Bronchial lymph node (tissue), 1 donor: Measurements from ENCODE around the genes GATA1, PCSK1N, GAGE12F, CLCN5 and BMP15.

- PRO-cap: no peak
Measured at GRCh38 chrX:48714514-48715468, 18.3 kb downstream of the SUV39H1 start.

- PRO-cap: no peak
Measured at GRCh38 chrX:48785616-48786957, at the start of gene GATA1. Gene GATA1 (plus strand): TSS chrX:48786590.

- PRO-cap: unidirectional peak, minus-strand start at chrX:48835581
Measured at GRCh38 chrX:48835395-48836034, at the start of gene PCSK1N. Gene PCSK1N (minus strand): TSS chrX:48835610.

- PRO-cap: unidirectional peak, plus-strand start at chrX:48920213
Measured at GRCh38 chrX:48919875-48920356, 1.1 kb upstream of the PIM2 start.

- PRO-cap: no peak
Measured at GRCh38 chrX:48960269-48960920, 3.0 kb upstream of the OTUD5 start.

DNA sequence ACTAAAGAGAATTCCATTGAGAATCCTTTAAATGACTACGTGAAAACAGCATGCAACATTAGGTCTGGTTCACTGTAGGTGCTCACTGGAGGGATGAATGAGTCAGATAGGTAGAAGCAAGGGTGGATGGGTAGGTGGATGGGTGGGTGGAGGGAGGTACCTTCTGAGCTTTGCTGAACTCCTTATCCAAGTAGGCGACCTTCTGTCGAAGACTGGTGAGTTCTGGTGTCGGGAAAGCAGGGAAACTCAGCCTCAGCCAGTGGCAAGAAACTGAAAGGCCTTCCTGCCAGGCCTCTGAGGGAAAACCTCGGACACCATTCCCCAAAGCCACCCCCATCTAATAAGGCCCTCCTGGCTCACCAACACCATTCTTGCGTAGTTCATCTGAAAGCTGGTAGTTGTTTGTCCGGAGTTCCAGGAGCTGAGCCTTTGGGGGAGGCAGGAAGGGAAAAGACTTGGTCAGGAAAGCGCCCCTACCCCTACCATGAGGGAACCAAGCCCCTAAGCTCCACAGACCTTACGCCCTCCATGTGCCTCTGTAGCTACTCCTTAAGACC, 2.9 kb downstream of the GRIPAP1 start:
- PRO-cap: no peak

DNA sequence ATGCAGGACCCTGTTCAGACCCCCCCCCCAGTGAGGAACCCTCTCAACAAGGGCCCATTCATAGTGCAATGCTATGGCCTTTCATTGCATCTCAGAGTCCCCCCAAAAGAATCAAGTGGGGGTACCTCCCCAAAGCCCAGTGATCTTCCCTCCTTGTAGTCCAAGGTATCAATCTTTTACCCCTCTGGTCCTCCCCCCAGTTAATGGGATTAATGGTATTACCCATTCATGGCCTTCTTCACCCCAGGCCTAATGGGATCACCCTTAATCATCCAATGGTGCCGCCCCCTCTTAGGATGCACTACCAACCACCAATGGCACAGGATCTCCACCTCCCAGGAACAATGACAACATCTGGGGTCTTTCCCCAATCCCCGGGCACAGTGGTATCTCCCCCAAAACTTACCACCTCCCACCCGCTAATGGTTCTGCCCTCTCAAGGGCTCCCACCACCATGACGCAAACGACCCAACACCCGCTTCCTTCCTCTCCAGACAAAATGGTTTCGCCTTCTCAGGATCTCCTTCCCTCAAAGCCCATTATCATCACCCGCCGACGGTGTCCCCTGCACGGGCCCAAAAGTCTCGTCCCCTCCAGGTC, 626 bp downstream of the GRIPAP1 start:
- PRO-cap: unidirectional peak, plus-strand start at position 497 of the sequence

DNA sequence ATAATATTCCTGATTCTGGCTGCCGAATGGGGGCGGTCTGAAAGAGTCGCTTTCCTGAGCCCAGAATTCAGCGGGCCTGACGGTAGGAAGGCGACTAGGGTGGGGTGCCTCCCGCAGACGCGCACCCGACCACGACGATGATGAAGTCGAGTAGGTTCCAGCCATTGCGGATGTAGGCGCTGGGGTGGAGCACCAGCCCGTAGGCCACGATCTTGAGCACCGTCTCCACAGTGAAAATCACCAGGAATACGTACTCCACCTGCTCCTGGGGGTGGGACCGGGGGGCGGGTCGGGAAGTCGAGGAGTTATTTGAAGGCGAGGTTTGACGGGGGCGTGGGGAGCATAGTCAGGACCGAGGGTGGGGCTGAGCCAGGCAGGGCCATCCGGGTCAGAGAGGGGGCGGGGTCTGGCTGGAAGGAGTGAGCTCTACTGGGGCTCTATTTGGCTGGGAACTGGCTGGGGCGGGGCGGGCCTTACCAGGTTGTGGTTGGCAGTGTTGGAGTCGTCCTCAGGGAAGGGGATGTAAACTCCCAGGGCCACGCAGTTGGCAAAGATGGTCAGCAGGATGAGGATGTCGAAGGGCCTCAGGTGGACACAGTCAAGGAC, 2.3 kb downstream of the CACNA1F start:
- PRO-cap: bidirectional peak, plus-strand start at position 173 of the sequence, minus-strand start at position 139 of the sequence; bidirectional peak, plus-strand start at position 391 of the sequence, minus-strand start at position 360 of the sequence

- PRO-cap: no peak
Measured at GRCh38 chrX:49560417-49560940, at the start of gene GAGE12F. Gene GAGE12F (plus strand): TSS chrX:49560842.

DNA sequence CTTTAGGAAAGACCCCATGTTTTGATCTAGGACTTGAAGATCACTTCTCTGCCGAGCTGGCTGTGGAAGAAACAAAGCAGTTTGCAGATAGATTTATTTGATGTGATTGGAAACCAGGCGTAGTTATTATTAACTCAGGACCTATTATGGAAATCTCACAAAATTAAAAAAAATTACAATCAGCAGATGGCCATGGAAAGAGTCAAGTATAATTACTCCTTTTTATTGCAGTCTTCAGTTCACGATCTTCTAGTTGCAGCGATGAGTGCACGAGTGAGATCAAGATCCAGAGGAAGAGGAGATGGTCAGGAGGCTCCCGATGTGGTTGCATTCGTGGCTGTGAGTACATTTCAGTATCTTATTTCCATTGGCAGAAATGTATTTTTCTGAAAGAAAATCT, 1.1 kb downstream of the PAGE4 start:
- PRO-cap: no peak

GRCh38 chrX:49922228-49922851, at the start of gene CLCN5:
Gene CLCN5 (plus strand): TSS chrX:49922596.
- PRO-cap: bidirectional peak, plus-strand start at chrX:49922669, minus-strand start at chrX:49922355

GRCh38 chrX:50111556-50112148, 89.2 kb downstream of the AKAP4 start:
- PRO-cap: no peak

GRCh38 chrX:50202345-50202853, 1.6 kb upstream of the AKAP4 start:
- PRO-cap: no peak

- PRO-cap: no peak
Measured at GRCh38 chrX:50697480-50698204, 116.4 kb downstream of the SHROOM4 start.

DNA sequence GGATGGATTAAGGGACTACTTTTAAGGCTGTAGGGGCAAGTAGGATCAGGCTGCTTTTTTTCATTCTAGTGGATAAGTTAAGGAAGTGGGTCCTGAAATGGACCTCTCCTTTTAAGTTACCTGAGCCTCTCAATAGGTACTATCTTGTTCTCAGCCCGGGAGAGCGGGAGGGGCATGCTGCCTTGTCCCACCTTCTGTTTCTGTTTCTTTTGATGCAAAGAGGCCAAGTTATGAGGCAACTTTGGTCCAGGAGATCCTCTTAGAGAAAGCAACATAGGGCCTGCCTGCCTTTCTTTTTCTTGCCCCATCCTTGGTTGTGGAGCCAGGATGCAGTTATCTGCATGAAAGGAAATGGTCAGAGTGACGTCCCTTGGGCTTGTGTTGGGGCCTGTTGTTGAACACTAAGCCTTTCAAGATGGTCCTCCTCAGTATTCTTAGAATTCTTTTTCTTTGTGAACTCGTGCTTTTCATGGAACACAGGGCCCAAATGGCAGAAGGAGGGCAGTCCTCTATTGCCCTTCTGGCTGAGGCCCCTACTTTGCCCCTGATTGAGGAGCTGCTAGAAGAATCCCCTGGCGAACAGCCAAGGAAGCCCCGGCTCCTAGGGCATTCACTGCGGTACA, at the start of gene BMP15:
TSS of gene BMP15 (plus strand) at position 367 of the 623 bp plus-strand sequence.
- PRO-cap: no peak

DNA sequence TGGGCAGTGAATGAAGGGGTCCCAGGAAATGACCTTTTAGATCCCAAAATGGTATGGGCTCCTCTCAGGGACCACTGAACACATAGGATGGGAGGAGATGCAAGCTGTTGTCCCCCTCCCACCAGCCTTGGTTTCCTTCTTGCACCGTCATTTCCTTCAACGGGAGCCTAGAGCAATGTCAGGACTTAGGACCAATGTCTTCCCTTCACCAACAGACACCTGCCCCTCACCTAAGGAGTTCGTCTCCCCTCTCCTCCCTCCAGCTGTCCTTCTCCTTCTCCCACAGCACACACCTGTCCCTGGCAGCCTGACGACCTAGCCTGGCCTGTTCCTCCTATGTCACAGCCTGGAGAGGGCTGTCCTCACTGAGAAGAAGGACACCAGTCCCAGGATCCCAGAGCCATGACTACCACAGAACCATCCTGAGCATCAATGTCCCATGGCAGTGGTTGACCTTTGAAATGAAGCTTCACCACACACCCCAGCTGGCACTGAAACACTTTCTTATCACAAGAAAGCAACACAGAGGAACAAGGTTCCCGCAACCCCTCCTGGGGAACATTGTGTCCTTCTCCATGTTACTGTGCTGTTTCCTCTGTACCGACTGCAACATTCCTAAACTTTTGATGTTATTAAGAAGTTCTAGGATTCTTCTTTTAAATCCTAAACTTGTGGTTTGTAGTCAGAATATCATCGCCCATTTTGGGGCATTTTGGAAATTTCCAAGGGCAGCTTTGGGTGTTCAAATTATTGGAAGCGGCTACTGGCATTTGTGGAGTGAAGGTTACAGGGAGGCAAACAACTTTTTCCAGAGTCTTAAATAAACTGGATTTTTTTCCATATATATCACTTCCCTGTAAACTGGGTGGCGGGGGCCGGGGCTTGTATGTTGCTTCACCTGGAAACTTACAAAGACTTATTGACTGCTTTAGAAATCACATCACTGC, 21.2 kb upstream of the FAM156A start:
- PRO-cap: no peak

DNA sequence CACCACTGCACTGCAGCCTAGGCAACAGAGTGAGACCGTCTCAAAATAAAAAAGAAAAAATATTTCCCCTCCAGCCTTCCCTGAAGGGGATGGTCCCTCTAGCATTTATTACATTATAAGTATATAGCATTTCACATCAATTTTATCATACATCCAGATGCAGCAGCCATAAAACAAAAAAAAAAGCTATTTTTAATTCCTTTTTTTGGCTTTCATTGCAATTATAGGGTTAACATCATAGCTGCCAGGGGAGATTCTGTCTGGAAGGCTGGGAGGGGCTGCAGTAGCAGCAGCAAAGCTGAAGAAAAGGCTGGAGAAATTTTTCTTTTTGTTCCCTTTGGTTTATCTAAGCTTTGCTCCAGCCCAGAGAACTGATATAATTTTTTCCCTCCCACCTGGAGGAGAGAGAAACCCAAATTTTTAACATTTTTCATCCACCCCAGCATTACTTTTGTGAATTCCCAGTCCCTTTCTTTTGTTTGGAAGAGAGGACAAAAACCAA, 24.9 kb upstream of the FAM156A start:
- PRO-cap: no peak

GRCh38 chrX:53082469-53083344, 540 bp downstream of the TSPYL2 start:
- PRO-cap: bidirectional peak, plus-strand start at chrX:53082733, minus-strand start at chrX:53082608

- PRO-cap: unidirectional peak, plus-strand start at chrX:53086712
Measured at GRCh38 chrX:53086423-53086975, 4.3 kb downstream of the TSPYL2 start.

DNA sequence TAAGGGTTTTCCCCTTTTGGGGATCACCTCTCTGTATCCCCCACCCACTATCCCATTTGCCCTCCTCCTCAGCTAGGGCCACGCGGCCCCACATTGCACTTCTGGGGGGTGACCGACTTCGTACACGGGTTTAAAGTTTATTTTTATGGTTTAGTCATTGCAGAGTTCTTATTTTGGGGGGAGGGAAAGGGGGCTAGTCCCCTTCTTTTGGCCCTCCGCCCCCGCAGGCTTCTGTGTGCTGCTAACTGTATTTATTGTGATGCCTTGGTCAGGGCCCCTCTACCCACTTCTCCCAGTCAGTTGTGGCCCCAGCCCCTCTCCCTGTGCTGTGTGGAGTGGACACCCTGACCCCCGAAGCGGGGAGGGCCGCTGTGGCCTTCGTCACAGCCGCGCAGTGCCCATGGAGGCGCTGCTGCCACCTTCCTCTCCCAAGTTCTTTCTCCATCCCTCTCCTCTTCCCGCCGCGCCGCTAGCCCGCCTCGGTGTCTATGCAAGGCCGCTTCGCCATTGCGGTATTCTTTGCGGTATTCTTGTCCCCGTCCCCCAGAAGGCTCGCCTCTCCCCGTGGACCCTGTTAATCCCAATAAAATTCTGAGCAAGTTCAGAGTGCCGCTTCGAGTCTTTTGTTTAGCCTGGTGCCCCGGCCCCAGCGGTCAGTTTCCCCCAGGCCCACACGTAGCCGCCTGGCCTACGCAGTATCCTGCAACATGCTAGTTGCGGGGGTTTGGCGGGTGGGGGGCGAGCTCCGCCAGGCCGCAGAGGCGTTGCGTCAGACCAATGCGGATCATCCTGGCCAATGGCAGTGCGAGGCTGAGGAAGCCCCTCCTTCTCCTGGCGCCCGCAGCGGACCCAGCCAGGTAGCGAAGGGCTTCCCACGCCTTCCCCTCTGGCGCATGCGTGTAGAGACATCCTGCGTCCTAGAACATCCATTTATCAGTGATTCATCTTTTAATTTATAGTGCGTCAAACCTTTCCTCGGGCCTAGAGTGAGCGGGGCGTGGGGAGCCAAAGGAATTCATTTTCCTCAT, 5.7 kb upstream of the KANTR start:
- PRO-cap: bidirectional peak, plus-strand start at position 889 of the sequence, minus-strand start at position 685 of the sequence